Upper lobe of left lung (tissue), 5 donors: ENCODE measurements around a stretch of chr10.

DNA sequence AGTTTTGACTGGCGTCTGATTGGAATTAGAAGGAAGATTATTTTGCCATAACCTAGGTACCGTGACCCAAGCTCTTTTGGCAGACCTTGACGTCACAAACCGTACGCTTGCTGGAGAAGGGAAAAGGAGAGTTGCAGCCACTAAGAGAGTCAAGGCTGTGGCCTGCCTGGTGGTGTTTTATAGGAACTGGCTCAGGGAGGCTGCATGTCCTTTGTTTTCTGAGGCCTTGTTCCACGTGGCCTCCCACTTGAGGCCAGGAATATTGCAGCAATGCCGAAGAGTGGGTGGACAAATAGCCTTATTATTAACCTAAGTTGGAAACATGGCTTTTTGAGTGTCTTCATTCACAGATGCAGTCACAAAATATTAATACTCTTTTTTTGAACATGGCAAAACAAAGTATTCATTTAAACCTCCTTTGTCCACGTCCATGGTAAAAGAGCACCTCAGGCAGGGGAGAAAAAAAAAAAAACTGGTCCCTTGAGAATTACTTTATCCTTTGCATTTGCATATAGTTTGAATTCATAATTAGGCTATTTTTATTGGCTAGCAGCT is 178.0 kb downstream of the CELF2 start:
- PRO-cap, 2 experiments: no peak in any of the 2 experiments
- RAMPAGE, long total RNA, 4 experiments: no peak in any of the 4 experiments

DNA sequence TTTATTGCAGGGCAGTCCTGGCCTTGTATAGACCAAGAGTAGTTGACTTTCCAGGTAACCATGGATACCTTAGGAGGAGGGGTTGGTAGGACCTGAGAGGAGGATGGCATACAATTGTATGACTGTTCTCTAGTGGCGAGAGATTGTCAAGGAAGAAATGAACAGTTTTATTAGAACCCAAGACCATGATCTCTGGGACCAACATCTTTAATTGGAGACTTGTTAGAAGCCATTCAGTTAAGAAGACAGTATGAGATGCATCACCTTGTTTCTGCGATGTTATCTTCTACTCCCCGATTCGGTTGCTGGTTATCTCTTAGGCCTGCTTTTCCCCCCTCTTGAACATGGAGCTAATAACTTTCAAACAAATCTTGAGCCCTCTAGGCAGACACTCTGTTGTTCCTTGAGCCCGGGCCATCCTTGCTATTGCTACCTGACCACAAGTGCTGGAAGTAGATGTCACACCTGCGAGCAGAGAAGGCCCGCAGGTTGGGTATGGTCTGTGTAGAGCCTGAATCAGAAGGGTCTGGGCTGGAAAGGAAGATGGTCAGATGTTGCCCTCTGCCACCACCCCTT is 181.4 kb downstream of the CELF2 start:
- PRO-cap, 2 experiments: no peak in any of the 2 experiments
- RAMPAGE, long total RNA, 4 experiments: no peak in any of the 4 experiments

GRCh38 chr10:11234639-11234843 is 216.9 kb downstream of the CELF2 start:
- PRO-cap, 2 experiments: no peak in any of the 2 experiments
- RAMPAGE, long total RNA, 4 experiments: no peak in any of the 4 experiments

- PRO-cap, 2 experiments: no peak in any of the 2 experiments
- RAMPAGE, long total RNA, 4 experiments: no peak in any of the 4 experiments
Observed at GRCh38 chr10:11242309-11243050, 224.8 kb downstream of the CELF2 start.

- PRO-cap, 2 experiments: no peak in any of the 2 experiments
- RAMPAGE, long total RNA, 4 experiments: no peak in any of the 4 experiments
Observed at GRCh38 chr10:11245075-11245361, 227.3 kb downstream of the CELF2 start.

- PRO-cap, 2 experiments: no peak in any of the 2 experiments
- RAMPAGE, long total RNA, 4 experiments: no peak in any of the 4 experiments
Observed at GRCh38 chr10:11328252-11329350, 282.8 kb downstream of the USP6NL start.

DNA sequence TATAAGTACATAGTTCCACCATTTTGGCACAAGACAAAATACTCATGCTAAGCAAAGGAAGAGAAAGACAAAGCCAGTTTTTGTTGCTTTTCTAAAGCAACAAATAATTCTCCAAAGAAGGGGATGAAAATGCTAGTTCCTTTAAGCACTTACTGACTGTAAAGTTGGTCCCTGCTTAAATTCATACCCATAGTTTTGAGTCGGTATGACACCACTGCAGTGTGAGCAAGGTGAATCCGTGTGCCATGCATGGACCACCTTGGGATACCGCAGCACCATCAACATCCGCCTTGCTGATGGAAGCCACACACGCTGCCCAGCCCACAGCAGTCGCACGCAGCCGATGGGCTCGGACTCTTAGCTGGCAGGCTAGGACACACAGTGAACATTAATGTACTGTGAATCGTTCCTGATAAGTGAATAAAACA is 275.6 kb downstream of the USP6NL start:
- PRO-cap, 2 experiments: peak in 1 of 2 experiments; most common plus-strand start position 290 of the sequence (in 1)
- RAMPAGE, long total RNA, 4 experiments: no peak in any of the 4 experiments

DNA sequence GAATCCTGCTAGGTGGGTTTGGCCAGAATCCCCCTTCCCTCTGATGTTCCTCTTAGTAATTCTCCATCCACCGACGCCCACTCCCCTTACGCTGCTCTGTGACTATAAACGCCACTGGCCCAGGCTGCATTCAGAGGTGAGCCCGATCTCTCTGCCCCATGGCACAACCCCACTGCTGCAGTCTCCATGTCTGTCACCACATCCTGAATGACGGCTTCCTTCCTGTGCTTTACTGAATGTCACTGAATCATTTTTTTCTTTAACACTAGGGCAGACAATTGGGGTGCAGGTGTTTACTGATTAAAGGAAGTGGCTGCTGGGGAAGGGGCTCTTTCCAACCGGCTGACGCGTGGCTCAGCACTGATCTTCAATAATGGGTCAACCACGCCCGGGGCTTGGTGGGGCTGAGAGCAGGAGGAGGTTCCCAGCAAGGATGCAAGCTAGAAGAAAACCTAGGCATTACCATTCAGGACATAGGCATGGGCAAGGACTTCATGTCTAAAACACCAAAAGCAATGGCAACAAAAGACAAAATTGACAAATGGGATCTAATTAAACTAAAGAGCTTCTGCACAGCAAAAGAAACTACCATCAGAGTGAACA is 208.3 kb downstream of the USP6NL start:
- PRO-cap, 2 experiments: no peak in any of the 2 experiments
- RAMPAGE, long total RNA, 4 experiments: no peak in any of the 4 experiments

GRCh38 chr10:11525542-11525999 is 85.9 kb downstream of the USP6NL start:
- PRO-cap, 2 experiments: no peak in any of the 2 experiments
- RAMPAGE, long total RNA, 4 experiments: no peak in any of the 4 experiments

DNA sequence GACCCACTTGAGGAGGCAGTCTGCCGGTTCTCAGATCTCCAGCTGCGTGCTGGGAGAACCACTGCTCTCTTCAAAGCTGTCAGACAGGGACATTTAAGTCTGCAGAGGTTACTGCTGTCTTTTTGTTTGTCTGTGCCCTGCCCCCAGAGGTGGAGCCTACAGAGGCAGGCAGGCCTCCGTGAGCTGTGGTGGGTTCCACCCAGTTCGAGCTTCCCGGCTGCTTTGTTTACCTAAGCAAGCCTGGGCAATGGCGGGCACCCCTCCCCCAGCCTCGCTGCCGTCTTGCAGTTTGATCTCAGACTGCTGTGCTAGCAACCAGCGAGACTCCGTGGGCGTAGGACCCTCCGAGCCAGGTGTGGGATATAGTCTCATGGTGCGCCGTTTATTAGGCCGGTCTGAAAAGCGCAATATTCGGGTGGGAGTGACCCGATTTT is 5.4 kb upstream of the ECHDC3 start:
- PRO-cap, 2 experiments: no peak in any of the 2 experiments
- RAMPAGE, long total RNA, 4 experiments: no peak in any of the 4 experiments

DNA sequence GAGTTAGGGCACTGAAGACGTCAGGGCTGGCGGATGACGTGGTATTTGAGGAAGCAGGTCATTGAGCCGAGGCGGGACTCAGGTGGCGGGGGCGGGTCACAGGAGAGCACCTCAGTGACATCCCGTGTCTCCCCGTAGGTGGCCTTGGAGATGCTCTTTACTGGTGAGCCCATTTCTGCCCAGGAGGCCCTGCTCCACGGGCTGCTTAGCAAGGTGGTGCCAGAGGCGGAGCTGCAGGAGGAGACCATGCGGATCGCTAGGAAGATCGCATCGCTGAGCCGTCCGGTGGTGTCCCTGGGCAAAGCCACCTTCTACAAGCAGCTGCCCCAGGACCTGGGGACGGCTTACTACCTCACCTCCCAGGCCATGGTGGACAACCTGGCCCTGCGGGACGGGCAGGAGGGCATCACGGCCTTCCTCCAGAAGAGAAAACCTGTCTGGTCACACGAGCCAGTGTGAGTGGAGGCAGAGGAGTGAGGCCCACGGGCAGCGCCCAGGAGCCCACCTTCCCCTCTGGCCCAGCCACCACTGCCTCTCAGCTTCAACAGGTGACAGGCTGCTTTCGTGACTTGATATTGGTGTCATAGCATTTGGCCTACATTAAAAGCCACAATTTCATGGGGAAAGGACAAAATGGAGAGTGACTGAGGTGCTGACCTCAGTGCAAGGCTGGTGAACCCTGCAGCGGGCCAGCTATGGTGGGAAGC is 21.1 kb downstream of the ECHDC3 start:
- PRO-cap, 2 experiments: no peak in any of the 2 experiments
- RAMPAGE, long total RNA, 4 experiments: start-site peak on the plus strand in 1 of 4 experiments, centred at position 300 of the sequence, 16 reads per replicate

GRCh38 chr10:11798719-11799310 is 24.3 kb upstream of the PROSER2 start:
- PRO-cap, 2 experiments: no peak in any of the 2 experiments
- RAMPAGE, long total RNA, 4 experiments: no peak in any of the 4 experiments

- PRO-cap, 2 experiments: no peak in any of the 2 experiments
- RAMPAGE, long total RNA, 4 experiments: no peak in any of the 4 experiments
Observed at GRCh38 chr10:11894985-11895560, 71.9 kb downstream of the PROSER2 start.

DNA sequence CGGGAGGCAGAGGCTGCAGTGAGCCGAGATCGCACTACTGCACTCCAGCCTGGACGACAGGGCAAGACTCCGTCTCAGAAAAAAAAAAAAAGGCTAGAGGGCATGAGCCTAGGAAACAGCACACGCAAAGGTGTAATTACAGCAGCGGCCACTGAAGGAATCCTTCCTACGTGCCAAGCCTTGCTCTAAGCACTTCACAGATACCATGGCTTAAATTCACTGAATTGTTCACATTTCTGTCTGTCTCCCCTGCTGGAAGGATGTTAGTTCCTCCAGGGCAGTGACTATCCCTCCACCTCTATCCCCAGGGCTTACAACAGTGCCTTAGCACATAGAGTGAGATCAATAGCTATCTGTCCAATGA is 92.9 kb downstream of the PROSER2 start:
- PRO-cap, 2 experiments: no peak in any of the 2 experiments
- RAMPAGE, long total RNA, 4 experiments: no peak in any of the 4 experiments

DNA sequence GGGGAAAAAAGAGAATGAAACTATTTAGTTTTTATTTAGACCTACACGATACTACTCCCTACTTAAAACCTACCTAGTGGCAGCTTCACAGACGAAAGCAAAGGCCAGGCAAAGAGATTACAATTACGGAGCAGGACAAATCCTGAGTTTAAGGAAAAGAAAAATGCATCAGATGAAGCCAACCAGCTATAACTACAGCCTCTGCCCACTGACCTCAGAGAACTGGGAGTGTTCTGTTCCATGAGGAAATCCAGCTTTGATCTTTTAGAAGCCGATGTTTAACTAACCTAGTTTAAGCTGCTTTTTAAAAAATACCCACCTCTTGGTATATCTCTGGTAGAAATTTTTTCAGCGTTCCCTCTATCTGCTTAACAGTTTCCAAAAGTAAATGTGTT is 3.0 kb upstream of the UPF2 start:
- PRO-cap, 2 experiments: no peak in any of the 2 experiments
- RAMPAGE, long total RNA, 4 experiments: no peak in any of the 4 experiments

DNA sequence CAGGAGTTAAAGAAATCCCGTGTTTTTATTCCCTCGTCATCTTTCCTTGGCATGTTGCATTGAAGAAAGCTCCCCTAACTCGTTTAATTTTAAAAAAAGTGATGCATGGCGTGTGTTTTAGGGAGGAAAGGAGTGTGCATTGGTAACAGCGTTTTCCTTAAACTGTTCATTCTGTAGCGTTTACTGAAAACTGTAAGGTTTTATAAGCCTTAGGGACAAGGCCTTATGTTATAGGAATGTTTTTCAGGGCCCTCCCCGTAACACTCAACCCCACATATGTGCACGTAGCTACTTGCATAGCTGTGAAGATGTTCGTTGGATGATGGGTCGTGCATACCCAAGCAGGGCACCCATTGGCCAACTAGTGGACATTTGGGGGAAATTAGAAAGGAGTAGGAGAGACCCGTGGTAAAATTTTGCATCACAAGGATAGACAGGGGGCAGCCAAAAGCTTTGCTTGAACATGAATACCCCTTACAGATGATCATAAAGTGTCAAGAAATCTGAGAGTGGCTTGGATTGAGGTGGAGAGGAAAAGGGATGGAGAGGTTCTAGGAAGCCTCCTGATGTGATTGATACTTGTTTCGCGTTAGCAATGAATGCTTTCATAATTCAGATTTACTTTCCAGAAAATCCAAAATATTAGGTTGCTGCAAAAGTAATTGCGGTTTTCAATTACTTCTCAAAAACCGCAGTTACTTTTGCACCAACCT is 789 bp downstream of the SEC61A2 start:
- PRO-cap, 2 experiments: no peak in any of the 2 experiments
- RAMPAGE, long total RNA, 4 experiments: no peak in any of the 4 experiments

- PRO-cap, 2 experiments: no peak in any of the 2 experiments
- RAMPAGE, long total RNA, 4 experiments: no peak in any of the 4 experiments
Observed at GRCh38 chr10:12194916-12195113, 876 bp downstream of the NUDT5 start.

- PRO-cap, 2 experiments: no peak in any of the 2 experiments
- RAMPAGE, long total RNA, 4 experiments: no peak in any of the 4 experiments
Observed at GRCh38 chr10:12457779-12458391, 108.5 kb downstream of the CAMK1D start.

DNA sequence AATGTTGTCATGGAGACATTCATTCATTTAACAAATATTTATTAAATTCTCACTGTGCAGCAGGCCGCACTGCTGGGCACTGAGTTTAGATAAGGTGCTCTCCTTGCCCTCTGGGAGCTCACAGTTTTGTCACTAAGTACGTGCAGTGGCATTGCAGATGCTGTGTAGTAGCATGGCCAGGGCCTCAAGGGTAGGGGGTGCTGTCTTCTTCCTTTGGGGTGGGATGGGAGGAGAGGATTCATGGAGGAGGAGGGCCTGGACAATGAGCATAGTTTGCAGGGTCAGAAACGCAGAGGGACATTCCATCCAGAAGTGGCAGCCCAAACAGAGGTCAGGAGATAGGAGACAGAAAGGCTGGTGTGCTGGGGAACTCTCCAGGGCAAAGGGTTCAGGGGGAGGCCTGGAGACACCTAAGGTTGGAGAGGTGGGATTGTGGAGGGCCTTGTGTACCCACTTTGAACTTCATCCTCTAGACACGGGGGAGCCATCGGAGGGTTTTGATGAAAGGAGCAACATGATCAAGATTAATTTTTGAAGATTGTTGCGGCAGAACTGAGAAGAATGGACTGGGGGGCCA is 207.0 kb downstream of the CAMK1D start:
- PRO-cap, 2 experiments: no peak in any of the 2 experiments
- RAMPAGE, long total RNA, 4 experiments: start-site peak on the plus strand in 1 of 4 experiments, centred at position 500 of the sequence, 5 reads per replicate

- PRO-cap, 2 experiments: no peak in any of the 2 experiments
- RAMPAGE, long total RNA, 4 experiments: start-site peak on the plus strand in 1 of 4 experiments, at chr10:12594797-12594868 at its widest, 5 reads per replicate
Observed at GRCh38 chr10:12594329-12595125, 245.2 kb downstream of the CAMK1D start.